ENCODE measurements around a stretch of chr11.

DNA sequence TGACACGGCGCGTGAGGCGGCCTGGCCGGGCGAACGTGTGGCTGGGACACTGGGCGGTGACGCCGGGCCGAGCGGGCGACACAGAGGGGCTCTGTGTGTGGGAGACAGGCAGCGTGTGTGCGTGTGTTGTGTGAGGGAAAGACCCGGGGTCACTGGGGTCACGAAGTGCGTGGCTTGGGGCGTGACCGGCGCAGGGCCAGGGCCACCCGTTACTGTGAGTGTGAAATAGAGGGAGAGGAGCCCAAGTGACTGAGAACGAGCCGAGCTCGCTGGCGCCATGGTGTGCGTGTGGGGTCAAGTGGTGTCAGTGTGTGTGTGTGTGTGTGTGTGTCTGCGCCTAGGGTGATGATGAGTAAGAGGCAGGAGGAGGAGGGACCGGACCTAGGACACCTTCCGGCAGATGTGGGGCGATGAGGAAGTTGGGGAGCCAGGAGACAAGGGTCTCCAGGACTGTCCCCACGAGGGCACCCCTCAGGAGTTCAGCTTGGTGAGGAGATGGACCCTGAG lies 817 bp downstream of the RELT start:
- PRO-cap, result bidirectional peak, plus-strand start at position 399 of the sequence, minus-strand start at position 300 of the sequence
- RRBS, result 2% methylated on average over 11 of the region's 32 CpGs

- PRO-cap, result no peak
- RRBS, result no CpG with 5 or more reads among the region's 10 CpGs
These were observed 14.0 kb downstream of the RELT start for GRCh38 chr11:73389992-73390748.

- PRO-cap, result no peak
- RRBS, result no CpG with 5 or more reads among the region's 1 CpG
These were observed 85.5 kb downstream of the RELT start for GRCh38 chr11:73461829-73462046.

- PRO-cap, result no peak
These were observed 110.8 kb downstream of the FAM168A start for GRCh38 chr11:73487129-73487497.

DNA sequence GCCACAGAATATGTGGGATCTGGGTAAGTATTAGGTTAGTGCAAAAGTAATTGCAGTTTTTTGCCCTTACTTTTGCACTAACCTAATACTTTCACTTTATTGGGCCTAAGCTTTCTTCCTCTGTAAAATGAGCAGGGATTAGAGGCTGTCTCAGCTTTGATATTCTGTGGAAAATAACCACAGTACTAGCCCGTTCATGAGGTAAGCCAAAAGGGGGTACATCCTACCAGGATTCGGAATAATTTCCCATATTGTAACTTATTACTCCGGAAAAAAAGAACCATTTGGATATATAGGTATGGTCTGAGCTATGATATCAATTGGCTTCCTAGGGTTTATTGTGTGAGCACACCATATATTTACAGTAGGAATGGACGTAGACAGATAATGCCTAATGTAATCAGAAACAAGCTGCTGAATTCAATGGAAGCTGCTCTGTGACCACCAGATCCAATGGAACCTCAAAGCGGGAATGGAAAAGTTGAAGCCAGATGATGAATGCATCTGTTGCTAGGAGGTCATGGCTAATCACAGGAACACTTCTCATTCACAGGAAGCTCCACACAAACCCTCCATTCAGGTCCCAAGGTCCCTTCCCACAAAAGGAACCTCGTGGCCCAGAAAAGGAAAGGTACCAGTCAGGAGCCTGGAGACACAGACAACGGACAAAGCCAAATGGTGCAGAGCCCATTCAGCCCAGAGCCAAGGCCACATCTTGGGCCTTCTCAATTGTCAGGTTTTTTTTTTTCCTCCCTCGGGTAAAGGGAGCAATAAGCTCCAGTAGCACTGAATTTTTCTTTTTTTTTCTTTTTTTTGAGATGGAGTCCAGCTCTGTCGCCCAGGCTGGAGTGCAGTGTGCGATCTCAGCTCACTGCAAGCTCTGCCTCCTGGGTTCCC lies 87.2 kb downstream of the FAM168A start:
- PRO-cap, result no peak
- RRBS, result no CpG with 5 or more reads among the region's 10 CpGs

- PRO-cap, result no peak
- RRBS, result no CpG with 5 or more reads among the region's 6 CpGs
These were observed 2.3 kb downstream of the FAM168A start for GRCh38 chr11:73595588-73596099.

GRCh38 chr11:73647375-73648067 lies 1.1 kb downstream of the PLEKHB1 start:
- PRO-cap, result no peak
- RRBS, result no CpG with 5 or more reads among the region's 23 CpGs

GRCh38 chr11:73784277-73784707 lies 3.4 kb upstream of the MRPL48 start:
- PRO-cap, result bidirectional peak, plus-strand start at chr11:73784572, minus-strand start at chr11:73784459
- RRBS, result no CpG with 5 or more reads among the region's 4 CpGs

GRCh38 chr11:73868924-73870004 lies 7.4 kb downstream of the COA4 start:
- PRO-cap, result no peak
- RRBS, result no CpG with 5 or more reads among the region's 5 CpGs

DNA sequence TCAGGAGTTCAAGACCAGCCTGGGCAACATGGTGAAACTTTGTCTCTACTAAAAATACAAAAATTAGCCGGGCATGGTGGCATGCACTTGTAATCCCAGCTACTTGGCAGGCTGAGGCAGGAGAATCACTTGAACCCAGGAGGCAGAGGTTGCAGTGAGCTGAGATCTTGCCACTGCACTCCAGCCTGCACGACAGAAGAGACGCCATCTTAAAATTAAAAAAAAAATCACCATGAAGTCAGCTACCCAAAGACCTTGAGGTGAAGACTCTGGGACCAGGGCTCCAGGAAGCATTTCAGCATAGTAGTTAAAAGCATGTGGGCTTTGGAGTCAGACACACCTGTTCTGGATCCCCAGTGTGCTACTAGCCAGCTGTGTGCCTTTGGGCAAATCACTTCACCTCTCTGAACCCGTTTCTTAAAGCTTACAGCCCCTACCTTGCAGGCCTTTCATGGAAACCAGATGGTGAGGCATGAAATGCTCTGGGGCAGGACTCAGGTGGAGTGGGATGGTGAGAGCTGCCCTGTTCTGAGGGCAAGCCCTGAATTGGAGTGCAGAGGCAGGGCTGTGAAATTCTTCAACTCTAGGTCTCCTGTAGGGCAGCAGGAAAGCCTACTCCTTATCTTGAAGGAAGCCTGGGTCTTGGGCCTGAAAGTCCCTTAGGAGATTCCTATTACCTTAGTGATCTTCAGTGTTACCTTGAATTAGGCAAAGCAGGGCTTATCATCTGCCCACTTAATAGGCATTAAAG lies 10.5 kb downstream of the UCP2 start:
- PRO-cap, result no peak
- RRBS, result no CpG with 5 or more reads among the region's 4 CpGs

DNA sequence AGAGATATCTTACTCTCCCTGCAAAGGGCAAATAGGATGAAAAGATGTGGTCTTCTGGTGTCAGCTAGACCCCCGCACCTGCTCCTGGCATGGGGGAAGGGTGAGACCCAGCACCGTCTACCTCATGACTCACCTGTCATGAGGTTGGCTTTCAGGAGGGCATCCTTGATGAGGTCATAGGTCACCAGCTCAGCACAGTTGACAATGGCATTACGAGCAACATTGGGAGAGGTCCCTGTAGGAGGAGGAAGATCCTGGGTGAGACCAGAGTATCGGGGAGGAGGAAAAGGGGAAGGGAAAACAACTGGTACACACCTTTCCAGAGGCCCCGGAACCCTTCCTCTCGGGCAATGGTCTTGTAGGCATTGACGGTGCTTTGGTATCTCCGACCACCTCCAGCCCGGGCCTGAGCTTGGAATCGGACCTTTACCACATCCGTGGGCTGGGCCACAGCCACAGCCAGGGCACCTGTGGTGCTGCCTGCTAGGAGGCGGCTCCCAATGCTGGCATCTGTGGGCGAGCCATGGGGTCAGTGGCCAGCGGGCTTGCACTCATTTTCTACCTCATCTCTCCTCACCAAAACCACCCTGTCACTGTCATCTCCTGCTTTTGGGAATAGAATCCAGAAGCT lies 6.0 kb downstream of the UCP2 start:
- PRO-cap, result no peak
- RRBS, result 84% methylated on average over 5 of the region's 14 CpGs

GRCh38 chr11:74033422-74034069 lies 24.7 kb upstream of the UCP3 start:
- PRO-cap, result no peak
- RRBS, result no CpG with 5 or more reads among the region's 6 CpGs

- PRO-cap, result no peak
- RRBS, result no CpG with 5 or more reads among the region's 5 CpGs
These were observed 22.4 kb upstream of the P4HA3 start for GRCh38 chr11:74333646-74334425.

DNA sequence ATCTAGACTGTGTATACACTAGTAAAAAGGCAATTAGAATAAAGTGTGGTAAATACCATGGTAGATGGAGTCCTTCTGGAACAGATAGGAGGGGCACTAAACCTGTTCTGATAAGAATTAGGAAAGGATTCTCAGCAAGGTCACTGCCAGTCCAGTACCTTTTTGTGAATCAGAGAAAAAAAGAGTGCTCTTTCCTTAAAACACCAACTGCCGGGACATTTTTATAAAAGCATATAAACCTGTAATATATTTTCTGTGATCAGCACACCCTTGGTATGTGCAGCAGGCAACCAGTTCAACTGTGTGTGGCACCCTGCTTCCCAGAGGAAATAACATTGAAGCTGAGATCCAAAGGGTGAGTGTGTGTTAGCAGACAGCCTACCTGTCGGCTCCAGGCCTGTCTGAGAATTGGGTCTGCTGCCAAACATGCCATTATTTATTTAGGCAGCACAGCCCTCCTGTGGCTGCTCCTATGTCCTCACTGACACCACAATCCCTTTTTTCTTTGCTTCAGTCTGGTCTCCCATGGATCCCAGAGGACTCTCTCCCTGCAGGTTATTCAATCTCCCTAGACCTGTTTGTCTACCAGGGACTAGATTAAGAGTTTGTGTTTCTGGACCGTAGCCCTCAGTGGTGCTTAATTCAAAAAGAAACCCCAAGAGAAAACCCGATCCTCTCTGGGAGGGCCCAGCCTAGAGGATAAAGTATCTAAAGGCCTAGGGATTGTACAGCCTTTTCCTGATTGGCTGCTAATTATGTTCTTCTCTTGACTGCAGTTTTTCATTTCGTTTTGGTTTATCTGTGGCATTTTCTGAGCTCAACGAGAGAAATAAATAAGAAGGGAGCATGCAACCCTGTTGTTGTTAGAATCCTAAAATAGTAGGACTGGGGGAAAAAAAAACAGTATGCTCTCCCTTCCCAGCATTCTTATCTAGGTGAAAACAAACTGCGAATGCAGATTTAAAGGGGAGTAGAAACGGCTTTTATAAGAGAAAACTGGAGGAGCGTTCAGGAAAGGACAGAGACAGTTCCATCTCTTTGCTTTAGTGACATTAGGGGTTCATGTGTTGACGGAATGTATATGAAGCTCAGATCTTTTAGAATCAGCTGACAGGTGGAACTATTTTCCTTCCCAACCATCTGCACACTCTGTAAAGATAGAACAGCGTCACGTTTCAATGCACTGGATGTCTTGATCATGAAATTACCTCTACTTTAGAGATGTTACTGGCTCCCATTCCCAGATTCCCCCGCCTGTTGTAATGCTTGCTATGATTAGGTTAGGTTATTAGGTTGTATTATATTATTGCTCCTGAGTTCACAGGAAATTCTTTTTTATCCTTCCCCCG lies 24.0 kb downstream of the KCNE3 start:
- PRO-cap, result no peak
- RRBS, result no CpG with 5 or more reads among the region's 14 CpGs

DNA sequence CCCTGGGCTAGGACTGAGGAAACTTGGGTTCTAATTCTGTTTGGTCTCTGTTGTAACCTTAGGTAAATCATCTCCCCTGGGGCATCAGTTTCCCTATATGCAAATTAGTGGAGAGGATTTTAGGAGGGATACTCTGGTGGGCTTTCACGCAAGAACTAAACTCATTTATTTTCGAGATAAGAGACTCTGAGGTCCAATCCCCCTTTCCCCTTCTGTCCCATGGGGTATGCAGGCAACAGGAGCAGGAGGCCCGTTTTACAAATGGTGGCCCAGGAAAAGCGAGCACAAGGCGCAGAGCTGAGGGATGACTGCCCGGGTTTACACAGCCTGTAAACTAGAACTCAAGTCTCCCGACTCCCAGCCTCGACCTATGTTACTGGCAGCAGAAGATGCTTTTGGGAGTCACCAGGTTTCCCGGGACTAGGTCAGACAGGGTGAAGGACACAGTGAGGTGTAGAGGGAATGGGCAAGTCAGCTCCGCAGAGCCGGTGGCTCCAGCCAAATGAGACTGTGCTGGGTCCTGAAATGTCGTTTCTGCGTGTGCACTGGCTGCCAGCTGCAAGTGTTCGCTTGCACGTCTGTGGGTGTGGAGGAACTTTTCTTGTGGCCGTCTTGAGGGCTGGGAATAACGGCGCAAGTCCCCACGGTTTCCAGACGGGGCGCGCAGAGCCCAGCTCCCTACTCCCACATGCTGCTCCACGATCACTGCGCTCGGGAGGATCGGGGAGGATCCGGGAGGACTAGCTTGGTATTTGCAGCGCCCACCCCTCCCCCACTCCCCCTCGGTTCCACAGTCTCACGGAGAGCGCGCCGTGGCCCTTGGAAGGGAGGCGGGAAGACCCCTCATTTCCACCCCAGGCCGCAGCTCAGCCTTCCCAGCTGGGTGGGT lies 603 bp downstream of the KCNE3 start:
- PRO-cap, result no peak
- RRBS, result 85% methylated on average over 4 of the region's 35 CpGs

DNA sequence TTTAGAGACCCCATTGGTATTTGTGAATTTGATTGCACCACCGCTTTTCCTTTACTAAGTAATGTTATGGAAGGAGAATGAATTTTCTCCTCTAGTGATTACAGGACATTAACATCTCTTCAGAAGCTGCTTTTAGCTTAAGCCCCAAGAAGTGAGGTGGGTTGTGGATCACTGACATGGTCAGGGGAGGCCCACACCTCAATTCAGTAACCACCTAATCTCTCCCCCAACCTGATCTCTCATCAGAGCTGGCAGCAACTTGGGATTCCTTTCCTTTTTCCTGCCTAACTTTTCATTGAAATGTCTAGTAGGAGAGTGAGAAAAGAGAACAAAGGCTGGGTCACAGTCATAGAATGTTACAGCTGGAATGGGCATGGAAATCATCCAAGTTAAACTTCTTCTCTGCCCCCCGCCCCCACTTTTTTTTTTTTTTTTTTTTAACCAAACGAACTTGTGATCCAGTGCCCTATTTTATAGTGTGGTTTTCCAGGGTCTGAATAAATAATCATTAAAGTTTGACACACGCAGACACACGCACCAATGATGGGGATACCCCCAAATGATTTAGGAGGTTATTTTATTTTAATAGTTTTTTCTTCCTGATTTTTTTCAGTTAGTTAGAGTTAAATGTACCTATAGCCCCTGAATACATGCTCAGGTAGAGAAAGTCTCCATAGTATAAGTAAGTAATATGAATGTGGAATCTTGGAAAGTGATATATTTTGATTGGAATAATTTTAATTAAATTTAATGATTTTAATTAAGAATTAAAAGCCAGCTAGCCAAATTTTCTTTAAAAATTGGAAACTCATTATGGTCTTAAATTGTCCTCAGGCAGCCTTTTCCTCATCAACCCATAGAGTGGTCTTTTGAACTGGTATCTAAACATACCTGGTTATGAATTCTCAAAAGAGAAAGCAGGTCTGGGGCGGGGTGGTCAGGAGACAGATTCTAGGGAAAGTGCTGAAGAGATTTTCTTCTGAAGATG lies 92.0 kb downstream of the RNF169 start:
- PRO-cap, result no peak
- RRBS, result no CpG with 5 or more reads among the region's 6 CpGs

GRCh38 chr11:75159953-75160912 lies 9.3 kb downstream of the SLCO2B1 start:
- PRO-cap, result no peak
- RRBS, result no CpG with 5 or more reads among the region's 8 CpGs

GRCh38 chr11:75168361-75169093 lies 17.6 kb downstream of the SLCO2B1 start:
- PRO-cap, result no peak
- RRBS, result 92% methylated on average over 4 of the region's 8 CpGs

GRCh38 chr11:75208930-75209831 lies 31.4 kb upstream of the TPBGL start:
- PRO-cap, result no peak
- RRBS, result no CpG with 5 or more reads among the region's 5 CpGs

DNA sequence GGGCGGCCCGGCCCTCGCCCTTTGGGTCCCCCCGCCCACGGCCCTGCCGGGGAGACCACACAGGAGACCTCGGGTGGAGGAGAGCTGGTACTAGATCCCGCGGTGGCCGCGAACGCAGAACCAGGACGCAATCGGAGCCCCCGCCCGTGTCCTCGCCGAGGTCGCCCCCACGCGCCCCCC lies 187 bp downstream of the ARRB1 start:
- PRO-cap, result no peak
- RRBS, result 4% methylated on average over 5 of the region's 21 CpGs

Data from MCF 10A (cell line).